Glomerular endothelial cell (primary cell): ENCODE measurements around the genes OR7G3, ZNF562, ZNF846, ICAM1, KRI1 and ILF3.

DNA sequence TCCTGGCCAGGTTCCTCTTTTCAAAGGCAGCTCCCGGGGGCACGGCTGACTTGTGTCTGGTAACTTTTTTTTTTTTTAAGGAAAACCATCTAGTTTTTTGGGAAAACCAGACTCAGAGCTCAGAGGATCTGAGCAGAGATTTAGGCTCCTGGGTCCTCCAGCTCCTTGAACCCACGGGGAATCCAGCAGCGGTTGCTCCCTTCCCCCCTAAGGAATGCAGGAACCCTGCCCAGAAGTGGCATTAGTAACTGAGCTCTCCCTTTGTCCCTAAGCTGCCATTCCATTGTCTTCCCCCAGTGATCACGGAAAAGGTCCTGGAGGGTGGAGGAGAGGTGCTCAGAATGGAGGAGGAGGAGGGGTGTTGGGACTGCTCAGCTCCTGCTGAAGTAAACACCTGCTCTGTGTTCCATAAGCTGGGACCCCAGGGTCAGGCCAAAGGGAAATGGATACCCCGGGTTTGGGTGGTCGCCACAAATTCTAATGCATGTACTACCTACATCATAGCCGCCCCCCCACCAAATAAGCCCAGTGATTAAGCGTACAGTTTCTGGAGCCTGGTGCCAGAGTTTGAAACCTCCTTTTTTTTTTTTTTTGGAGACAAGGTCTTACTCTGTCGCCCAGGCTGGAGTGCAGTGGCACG, 16.7 kb upstream of the OR1M1 start:
- RAMPAGE, long total RNA, result no peak

DNA sequence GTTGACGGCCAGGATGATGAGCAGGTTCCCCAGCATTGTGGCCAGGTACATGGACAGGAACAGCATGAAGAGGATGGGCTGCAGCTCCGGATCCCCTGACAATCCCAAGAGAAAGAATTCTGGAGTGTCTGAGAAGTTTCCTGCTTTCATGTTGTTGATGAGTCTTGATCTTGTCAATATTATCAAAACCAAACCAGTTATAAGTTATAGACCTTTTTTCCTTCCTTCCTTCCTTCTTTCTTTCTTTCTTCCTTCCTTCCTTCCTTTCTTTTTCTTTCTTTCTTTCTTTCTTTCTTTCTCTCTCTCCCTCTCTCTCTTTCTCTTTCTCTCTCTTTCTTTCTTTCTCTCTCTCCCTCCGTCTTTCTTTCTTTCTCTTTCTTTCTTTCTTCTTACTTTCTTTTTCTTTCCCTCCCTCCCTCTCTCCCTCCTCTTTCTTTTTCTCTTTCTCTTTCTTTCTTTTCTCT, at the start of gene OR7G3:
TSS of gene OR7G3 (minus strand) at position 150 of the 464 bp plus-strand sequence.
- RAMPAGE, long total RNA, result no peak

GRCh38 chr19:9430421-9430997, 4.9 kb downstream of the ZNF266 start:
- RAMPAGE, long total RNA, result no peak

DNA sequence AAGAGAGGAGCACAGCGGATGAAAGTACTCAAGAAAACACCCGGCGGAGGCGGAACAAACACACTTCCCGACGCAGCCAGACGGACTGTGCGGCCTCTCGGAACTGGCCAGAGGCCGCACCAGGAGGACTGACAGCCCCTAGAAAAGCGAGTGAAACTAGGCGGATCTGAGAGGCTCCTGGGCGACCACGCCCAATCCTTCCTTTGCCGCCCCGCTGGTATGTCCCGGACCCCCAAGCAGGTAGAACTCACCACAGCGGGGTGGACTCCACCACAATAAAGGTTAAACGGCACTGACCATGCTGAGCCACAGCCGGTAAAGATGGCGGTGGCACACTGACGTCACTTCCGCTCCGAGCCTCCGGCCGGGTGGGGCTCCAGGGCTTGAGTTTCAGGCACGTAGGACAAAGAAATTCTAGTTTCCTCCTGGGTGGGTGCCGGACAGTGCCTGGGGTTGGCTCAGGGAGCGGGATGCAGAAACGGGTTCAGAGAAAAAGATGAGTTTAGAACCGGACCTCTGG, at the start of gene ZNF562:
TSS of gene ZNF562 (minus strand) at position 337 of the 520 bp plus-strand sequence.
- RAMPAGE, long total RNA, result no peak

- RAMPAGE, long total RNA, result no peak
Observed at GRCh38 chr19:9768167-9769238, at the start of gene ZNF846. ZNF846 (minus strand) TSS chr19:9768738.

DNA sequence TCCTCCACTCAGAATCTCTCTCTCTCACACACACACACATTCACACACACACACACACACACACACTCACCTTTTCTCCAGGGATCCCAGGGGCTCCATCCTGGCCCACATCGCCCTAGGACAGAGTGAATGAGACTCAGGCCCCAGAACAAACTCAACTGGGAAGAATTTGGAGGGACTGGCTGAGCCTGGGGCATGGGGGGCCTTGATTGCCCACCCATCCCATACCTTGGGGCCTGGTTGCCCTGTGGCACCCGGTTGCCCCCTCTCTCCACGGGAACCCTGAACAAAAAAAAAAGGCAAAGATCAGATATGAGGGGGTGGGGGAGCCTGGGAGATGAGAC, 29.8 kb downstream of the COL5A3 start:
- RAMPAGE, long total RNA, result no peak

GRCh38 chr19:10037136-10037745, 24.0 kb downstream of the RDH8 start:
- RAMPAGE, long total RNA, result no peak

DNA sequence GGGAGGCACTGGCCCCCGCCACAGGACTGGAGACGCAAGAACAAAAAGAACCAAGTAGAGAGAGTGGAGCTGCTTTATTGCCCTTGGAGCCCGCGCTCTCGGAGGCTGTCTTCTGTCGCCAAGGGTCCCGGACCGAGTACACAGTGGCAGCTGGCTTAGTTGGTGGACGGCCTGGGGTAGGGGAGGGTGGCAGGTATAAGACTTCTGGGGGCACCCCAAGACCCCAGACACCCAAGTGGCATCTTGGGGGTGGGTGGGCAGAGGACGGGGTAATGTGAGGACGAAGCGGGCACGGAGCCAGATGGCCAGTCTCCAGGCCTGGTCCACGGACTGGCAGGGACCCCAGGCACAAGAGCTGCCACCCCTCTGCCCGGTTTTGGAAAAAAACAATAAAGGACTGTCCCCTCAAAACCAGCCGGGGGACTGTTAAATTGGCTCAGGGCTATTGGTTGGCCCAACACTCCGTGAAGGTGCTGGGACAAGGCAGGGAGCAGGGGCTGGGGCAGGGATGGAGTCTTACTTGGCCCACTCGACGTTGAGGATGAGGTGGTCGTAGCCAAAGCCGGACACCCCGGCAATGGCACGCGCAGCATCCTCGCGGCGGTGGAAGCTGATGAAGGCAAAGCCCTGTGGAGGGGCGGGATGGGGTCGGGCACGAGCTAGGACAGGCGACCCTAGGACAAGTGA, 3.6 kb downstream of the P2RY11 start:
- RAMPAGE, long total RNA, result no peak

DNA sequence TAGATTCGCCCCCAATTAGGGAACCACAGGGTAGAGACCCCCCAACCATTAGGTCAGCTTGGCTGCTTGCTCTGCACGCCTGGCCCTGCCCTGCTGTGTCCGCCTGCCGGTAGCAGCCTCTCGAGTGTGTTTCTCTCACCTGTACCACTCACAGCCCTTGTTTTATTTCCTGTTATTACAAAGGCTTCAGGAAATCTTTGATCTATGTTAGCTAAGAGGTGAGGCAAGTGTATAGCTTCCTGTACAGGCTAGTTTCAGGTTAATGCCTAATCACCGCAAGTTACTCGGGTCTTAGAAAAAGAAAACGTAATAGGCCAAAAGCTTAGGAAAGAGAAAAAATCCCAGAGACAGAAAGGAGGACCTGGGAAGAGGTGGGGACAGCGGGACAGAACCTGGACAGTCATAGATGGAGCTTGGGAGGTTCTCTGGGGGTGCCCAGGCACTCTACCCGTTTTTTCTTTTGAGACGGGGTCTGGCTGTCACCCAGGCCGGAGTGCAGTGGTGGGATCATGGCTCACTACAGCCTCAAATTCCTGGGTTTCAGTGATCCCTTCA, 23.2 kb upstream of the EIF3G start:
- RAMPAGE, long total RNA, result no peak

DNA sequence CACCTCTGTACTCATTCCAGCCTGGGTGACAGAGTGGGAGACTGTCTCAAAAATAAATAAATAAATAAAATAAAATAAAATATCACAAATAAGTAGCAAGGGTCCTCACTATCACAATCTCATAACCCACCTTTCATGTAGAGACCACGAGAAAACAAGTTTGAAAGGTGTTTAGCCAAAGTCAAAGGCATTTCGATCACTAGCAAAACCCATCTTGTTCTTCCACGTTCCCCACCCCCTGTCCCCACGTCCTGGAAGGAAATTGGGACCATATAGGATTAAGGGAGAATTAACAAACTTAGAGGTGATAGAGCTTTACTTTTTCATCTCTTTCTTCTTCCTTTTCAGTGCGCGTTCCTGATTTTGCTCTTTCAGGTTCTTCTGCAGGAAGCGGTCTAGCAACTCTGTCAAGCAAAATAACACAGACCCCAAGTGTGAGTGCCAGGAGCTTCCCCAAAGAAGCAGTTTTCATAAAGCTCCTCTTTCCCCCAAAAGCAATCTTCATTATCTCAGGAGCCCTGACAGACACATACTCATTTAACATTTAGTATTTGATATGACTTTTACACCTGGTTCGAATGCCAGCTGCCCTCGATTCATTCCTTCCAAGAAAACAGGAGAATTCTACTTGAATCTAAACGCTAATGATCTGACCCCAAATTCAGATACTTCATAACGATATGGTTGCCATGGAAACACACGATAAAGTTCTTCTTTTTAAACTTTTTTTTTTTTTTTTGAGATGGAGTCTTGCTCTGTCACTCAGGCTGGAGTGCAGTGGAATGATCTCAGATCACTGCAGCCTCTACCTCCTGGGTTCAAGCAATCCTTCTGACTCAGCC, 21.8 kb downstream of the DNMT1 start:
- RAMPAGE, long total RNA, result no peak

DNA sequence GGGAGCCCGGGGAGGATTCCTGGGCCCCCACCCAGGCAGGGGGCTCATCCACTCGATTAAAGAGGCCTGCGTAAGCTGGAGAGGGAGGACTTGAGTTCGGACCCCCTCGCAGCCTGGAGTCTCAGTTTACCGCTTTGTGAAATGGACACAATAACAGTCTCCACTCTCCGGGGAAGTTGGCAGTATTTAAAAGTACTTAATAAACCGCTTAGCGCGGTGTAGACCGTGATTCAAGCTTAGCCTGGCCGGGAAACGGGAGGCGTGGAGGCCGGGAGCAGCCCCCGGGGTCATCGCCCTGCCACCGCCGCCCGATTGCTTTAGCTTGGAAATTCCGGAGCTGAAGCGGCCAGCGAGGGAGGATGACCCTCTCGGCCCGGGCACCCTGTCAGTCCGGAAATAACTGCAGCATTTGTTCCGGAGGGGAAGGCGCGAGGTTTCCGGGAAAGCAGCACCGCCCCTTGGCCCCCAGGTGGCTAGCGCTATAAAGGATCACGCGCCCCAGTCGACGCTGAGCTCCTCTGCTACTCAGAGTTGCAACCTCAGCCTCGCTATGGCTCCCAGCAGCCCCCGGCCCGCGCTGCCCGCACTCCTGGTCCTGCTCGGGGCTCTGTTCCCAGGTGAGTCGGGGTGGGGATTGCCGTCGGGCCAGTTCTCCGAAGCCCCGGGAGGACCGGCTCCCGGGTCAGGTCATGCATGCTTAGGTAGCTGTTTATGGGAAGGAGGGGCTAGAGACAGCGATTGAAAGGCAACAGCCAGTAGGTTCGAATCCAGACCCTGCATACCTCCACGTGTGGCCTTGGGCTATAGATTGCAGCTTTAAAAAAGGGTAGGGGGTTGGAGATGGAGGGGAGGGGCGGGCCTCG, at the start of gene ICAM1:
TSS of gene ICAM1 (plus strand) at position 511 of the 863 bp plus-strand sequence.
- RAMPAGE, long total RNA, result start-site peak on the plus strand centred at position 506 of the sequence, 24 bp wide, 150 and 1,230 reads in 2 replicates

DNA sequence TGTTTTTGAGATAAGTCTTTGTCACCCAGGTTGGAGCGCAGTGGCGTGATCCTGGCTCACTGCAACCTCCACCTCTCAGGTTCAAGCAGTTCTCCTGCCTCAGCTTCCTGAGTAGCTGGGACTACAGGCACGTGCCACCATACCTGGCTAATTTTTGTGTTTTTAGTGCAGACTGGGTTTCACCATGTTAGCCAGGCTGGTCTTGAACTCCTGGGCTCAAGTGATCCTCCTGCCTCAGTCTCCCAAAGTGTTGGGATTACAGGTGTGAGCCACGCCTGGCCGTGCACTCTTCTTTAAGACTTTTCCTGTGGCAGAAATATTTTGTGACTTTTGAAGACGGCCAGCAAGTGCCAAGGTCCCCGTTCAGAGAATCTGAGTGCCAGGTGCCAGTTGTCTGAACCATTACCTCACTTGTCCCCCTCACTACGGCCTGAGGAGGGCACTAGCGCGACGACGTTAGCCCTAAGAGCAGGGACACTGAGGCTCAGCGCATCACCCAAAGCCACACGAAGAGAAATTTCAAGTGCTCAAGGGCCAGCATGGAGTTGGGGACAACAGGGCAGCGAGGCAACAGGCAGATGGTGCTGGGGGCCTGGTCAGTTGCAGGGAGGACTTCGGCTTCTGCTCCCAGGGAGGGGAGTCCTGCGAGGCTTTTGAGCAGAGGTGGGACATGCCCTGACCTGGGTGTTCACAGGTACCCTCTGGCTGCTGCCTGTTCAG, 9.4 kb upstream of the TYK2 start:
- RAMPAGE, long total RNA, result no peak

GRCh38 chr19:10415775-10416146, 4.6 kb upstream of the PDE4A start:
- RAMPAGE, long total RNA, result no peak

DNA sequence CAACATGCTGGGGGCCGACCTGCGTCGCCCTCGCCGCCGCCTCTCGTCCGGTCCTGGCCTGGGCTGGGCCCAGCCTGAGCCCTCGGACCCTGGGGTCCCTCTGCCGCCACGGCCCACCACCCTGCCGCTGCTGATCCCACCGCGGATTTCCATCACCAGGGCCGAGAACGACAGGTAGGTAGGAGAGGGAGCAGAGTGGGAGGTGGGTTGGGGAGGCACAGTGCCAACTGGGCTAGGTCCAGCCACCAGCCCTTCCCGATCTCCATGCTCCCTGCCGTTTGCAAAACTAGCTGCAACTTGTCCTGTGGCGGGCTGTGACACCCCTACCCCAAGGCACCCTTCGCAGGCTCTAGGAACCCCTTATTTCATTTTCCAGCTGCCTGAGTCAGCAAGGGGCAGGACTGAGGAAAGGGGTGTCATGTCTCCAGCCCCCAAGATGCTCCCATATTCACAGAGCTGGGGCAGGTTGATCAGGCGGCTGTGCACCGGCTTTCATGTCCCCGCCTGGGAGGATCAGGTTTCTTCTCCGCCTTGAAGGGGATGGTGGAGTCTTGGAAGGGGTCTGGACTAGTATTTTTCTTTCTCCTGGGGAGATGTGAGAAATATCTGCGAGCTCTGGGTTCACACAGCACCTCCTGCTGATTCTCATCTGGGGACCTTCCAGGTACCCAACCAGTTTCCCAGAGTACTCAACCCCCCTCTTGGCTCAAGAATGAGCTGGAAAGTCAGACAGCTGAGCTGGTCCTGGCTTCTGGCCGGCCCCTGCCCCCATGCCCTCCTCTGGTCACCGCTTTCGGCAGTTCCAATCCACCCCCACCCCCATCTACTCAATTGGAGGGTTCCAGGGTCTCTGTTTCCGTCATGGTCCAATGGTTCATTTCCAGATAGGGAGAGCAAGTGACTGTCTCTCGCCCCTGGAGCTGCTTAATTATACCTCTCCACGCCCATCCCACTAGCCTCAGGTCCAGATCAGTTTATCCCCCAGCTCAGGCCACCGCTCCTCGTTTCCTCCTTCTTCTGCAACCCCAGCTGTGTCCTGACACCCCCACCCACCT, 2.3 kb upstream of the PDE4A start:
- RAMPAGE, long total RNA, result no peak

DNA sequence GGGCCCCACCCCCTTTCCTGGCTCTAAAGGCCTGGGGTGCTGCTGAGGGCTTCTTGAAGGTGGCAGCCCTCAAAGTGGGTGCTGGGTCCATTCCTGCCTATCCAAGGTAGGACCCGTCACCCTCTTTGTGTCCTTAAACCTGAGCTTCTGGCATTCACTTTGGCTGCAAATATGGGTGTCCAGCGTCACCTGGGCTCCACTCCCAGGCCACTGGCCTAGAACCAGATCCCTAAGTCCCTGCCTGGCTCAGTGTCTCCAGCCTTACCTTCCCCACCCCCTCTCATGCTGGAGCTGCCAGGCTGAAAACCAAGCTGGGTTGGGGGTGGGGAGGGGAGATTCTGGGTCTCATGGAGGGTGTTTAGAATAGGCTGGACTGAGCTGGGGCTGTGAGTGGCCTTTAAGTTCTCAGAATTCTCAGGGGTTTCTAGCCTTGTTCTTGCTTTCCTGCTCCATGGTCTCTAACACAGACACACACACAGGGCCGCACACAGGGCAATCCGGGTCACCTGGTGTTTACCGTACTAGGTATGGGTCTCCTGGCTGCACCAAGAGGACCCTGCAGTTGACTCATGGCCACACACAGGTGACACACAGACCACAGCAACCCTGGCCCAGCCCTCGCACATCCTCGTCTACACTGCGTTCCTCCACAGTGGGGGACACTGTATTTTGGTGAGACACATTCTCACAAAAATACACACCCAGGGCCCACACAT, 12.5 kb downstream of the PDE4A start:
- RAMPAGE, long total RNA, result no peak

DNA sequence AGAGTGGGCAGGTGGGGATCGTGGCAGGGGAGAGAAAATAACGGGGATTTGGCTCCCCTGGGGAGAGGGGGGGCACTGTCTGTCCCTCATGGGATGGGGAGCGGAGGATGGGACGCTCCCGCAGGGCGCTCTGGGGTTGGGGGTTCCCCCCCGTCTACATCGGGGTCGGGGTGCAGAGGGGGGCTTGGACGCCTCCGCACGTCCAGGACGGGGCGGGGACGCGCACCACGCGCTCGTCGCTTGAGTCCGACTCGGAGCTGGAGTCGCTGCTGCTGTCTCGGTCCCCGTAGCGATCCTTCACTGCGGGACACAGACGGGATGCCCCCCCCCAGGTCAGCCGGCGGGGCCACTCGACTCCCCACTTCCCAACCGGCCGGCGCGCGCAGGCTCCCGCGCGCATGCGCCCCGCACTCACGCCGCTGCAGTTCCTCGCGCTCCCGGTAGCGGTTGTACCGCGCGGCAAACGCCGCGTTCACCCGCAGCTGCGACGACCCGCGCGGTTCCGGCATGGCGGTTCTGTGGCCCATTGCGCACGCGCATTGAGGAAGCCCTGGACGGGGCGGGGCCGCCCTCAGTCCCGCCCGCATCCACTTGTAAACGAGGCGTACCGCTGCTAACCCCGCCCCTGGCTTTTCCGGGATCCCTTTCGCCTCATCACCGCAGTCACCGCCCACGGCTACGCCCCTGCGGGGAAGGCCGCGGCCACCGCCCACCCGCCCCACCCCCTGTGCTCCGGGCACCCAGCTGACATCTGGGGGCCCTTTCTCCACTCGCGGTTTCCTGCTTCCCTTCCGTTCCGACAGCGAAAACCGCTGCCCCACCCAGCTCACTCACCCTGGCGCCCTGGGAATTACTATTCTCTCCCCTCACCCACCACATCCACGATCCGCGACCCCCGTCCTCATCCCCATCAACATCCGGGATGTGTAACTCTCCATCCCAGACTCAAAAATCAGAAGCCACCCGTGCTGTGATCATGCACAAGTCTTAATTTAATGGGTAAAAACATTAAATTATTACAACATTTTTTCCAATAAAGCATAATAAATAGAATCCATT, at the start of gene KRI1:
TSS of gene KRI1 (minus strand) at position 520 of the 1,059 bp plus-strand sequence.
- RAMPAGE, long total RNA, result start-site peak on the minus strand centred at position 516 of the sequence, 9 bp wide, 80 and 126 reads in 2 replicates

DNA sequence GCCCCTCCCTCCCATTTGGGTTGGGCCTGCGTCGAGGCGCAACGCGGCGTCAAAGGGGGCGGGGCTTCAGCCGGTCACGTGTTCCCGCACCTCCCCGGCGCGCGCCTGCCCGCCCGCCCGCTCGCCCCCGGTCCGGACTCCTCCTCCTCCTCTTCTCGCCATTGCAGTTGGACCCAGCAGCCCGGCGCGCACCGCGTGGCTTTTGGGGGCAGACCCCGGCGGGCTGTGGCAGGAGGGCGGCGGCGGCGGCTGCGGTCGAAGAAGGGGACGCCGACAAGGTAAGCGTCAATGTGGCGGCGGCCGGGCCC, at the start of gene ILF3:
TSS of gene ILF3 (plus strand) at position 137 of the 308 bp plus-strand sequence.
- RAMPAGE, long total RNA, result start-site peak on the plus strand centred at position 134 of the sequence, 61 bp wide, 612 and 607 reads in 2 replicates

DNA sequence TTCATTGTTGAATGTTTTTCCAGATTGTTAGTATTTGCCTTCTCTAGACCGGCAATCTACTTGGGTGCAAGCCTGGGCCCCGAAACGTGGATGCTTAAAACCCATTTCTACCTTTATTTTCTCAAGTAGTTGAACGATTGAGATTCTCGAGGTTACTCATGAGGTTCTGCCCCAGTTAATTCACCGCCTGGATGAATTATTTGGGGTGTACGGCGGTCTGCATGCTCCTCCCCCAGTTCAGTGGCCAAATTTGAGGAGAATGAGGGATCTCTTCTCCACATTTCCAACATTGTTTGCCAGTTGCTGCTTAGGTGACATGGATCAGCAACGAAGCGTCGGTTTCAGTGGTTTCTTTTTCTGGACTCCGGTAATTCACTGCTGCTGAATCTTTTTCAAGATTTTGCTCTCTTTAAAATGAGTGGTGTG, 1.1 kb downstream of the ILF3 start:
- RAMPAGE, long total RNA, result no peak

DNA sequence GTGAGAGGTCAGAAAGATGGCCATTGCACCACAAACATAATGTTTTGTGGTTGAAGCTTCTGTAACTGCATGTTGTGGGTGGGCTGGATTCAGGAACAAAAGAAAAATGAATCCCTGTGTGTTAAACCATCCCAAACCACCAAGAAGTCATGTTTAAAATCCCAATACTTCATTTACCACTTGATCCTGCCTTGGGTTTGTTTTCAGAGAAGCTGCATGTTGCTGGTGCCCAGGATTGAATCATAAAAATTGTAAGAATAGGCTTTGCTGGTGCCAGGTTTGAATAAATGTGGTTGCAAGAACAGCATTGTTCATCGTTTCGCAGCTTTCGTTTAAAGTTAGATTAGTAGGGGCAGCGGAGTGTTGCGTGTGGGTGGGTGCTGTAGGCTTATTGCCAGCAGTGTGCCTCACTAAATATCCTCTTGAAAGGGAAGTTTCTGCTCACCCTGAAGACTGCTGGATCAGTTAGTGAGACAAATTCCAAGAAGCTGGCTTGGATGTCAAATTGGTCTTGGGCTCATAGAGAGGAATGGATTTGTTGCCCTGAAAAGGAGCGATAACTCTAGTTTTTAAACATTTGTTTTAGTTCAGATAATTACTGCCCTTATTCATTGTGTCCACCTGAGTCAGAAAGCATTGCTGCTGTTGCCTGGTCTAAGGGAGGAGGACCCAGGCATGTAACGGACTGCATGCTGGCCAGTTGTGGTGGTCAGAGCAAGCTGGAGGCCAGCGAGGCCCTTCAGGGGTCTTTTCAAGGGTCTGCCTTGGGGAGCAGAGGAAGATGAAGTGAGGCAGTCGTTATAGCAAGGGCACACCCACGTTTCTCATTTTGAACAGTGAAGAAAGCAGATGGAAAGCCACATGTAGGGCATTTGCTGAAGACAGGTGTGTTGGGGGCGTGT, 8.3 kb downstream of the ILF3 start:
- RAMPAGE, long total RNA, result no peak

DNA sequence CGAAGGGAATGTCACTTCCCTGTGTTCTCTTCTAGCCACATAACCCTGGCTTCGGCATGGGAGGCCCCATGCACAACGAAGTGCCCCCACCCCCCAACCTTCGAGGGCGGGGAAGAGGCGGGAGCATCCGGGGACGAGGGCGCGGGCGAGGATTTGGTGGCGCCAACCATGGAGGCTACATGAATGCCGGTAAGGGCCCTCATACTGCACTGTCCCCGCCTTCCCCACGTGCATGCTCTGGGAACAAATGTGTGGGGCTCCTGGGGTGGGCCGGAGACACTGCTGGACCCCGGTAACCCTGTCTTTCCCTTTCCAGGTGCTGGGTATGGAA, 17.7 kb upstream of the QTRT1 start:
- RAMPAGE, long total RNA, result no peak